BE2C (cell line): Measurements from ENCODE around the gene ZC3HAV1.

- RRBS: under 1% methylated on average over 42 of the region's 65 CpGs
These were observed 1.1 kb downstream of the TRIM24 start for GRCh38 chr7:138460846-138461819.

DNA sequence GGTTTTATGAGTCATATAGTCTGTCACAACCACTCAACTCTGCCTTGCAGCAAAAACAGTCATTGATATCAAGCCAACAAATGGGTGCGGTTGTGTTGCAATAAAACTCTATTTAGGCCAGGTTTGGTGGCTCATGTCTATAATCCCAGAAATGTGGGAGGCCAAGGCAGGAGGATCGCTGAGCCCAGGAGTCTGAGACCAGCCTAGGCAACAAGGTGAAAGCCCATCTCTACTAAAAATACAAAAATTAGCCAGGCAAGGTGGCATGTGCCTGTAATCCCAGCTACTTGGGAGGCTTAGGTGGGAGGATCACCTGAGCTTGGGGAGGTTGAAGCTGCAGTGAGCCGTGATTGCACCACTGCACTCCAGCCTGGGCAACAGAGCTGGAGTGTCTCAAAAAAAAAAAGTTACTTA lies 66.8 kb upstream of the ATP6V0A4 start:
- RRBS: no CpG with 5 or more reads among the region's 3 CpGs

DNA sequence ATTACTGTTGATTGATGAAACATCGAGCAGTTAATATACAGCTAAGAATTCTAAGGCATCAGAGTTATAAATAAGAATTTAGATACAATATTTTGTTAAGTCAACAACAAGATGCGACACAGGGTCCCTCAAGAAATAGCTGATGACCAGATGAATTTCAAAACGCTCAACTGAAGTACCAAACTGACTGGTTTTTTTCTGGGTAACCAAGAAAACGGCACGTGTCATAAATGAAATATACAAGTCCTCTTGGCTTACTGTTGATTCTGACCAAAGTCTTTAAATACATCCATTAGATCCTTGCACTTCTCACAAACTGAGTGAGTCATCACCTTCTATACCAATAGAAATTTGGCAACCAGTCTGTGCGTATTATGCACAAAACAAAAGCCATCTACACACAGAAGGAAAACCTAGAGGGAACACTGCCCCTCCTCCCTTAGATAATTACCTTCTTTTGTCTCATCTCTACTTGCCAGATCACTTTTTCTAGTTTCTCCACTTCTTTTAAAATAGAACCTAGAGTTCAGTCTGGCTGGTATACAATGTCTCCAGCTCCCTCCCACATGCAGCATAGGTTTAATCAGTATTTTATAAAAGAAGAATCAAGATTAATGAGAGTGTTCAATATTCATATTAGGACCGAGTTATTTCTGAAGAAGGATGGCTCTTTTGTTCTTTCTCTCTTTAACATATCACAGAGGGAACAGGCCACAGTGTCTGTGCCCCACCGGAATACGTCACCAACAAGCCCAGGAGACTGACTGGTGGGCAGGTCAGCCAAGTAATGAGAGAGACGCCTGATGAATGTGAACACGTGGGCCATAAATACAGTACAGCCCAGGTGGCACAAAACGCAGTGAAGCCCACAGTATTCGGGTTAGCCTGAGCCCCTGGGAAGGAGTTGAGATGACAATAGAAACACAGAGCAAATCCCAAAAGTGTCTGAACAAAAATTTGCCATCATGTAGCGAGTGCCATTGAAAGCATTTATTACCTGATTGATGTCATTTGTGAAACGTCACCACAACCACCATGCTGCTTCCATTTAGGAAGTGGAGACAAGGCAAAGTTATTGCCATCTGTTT lies 91.4 kb downstream of the KIAA1549 start:
- RRBS: no CpG with 5 or more reads among the region's 15 CpGs

DNA sequence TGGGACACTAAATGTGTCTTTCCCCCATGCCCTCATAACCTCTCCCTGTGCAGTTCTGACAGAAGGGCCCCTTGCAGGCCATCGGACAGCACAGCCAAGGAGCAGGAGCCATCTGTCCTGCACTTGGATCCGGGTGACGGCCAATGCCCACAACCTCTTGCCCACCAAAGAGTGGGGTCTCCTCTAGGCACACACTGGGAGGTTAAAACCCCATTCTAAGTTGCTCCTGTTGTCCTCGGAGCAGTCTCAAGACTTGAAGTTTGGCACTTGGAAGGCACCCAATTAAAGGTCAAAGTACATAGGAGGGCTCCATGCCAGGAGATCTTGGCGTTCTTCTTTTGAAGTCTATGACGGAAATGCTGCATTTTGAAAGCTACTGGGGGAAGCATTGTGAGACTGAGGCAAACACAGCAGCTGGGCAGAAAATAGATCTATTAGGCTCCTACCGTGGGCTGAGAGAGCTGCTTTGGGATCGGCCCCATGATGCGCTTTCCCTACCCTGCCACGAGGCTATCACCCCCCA lies 20.2 kb downstream of the KIAA1549 start:
- RRBS: no CpG with 5 or more reads among the region's 10 CpGs

DNA sequence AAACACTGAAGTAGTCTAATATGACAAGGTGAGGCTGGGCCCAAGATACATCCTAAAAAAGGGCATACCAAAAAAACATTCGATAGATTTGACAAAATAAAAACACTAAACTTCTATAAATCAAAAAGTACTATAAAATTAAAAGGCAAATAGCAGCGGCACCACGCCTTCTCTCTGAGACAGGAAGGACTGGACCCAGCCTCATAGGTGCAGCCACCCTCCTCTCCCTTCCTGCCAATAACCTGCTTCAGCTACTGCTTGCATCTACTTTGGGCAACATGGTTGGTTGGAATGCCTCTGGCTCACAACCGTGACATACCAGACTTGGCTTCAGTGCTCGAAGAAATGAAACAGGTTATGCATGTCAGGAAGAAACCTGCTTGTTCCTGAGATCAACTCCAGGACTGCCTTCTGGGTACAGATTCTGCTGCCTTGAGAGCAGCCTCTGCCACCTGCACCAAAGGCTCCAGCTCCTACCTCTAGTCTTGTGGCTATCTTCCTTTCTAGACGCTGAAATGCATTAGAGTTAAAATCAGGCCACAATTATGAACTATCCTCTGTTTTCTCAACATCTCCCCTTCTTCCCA lies 2.1 kb downstream of the ZC3HAV1L start:
- RRBS: no CpG with 5 or more reads among the region's 6 CpGs

DNA sequence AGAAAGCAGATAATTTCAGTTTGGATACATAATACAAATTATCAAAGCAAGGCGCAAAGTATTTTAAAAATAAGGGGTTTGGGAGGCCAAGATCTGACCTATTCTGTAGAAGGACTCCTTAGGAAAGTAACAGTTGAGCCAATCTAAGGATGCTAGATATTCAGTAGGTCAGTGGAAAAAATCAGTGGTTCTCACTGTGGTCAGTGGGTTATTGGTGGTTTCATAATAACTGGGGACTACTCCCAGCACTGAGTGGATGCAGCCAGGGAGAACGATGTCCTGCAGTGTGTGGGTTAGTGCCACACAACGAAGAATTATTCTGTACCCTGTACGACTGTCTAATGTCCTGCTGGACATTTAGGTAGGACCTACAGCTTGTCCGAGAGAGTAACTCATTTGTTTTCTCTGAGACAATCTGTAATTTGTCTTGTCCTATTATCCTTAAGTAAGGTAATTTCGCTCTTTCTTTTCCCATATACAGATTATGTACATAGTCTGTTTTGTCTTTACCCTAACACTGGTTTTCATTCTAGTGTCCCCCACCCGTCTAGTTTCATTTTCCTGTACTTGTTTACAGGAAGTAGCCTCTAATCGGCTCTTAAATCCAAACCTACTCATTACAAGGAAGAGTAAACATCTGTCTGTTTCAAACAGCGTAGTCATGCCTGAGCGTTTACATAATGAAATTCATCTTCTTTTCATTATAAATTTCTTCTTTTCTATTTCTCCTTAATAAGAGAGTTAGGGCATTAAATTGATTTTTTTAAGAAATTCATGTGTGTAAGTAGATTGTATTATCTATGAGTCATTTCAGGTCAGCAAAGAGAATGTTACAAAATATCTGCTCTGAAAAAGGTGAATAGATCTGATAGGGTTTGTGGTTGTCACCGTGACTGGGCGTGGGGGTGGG lies 8.1 kb upstream of the ZC3HAV1L start:
- RRBS: no CpG with 5 or more reads among the region's 12 CpGs

DNA sequence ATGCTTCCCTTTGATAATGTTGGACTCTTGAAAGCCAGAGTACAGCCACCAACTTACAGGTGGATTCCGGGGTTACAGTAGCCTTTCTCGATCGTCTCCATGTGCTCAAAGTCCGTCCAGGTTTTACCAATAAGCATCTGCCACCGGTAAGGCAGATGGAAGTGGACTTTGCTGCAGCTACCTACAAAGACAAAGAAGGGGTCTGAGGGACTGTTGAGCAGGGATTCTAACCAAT lies 33.4 kb downstream of the ZC3HAV1 start:
- RRBS: 75% methylated on average over 5 of the region's 5 CpGs

- RRBS: no CpG with 5 or more reads among the region's 19 CpGs
These were observed 15.8 kb downstream of the ZC3HAV1 start for GRCh38 chr7:139093333-139094476.

DNA sequence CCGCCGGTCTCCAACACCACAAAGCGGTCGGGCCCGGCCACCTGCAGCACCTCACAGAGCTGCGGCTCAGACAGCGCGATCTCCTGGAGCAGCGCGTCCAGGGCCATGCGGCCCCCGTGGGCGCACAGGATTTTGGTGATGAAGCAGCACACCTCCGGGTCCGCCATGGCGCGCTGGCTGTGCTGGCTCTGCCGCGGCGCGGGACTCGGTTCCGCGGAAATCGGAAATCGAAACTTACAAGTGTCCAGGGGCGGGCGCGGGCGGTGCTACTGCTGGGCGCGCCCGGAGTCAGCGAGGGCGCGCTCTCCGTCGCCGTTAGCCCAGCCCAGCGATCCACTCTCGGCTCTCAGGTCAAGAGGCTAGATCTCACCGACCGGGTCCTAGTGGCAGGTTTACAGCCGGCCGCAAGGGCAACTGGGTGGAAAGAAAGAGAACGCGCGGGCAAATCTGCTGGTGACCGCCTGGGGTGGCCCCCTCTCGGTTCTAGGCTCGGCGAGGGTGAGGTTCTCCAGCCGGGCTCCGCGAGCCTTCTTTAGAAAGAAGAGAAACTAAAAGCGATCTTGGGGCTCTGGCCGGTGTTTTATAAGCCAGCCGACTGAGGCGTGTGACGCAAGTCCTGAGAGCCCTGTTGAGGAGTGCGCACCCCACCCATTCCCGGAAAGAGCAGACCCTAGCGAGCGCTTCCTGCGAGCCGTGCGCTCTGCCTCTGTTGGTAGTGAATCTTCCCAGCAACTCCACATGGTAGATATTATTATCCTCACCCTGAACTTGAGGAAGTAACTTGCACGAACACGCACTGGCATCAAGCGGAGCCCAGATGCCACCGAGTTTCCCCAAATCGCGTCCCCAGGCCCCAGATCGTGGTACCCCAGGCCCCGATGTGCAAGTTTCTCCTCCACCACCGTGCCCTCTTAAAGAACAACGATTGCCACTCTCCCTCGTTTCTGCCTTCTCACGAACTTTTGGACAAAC lies at the start of gene ZC3HAV1:
Gene ZC3HAV1 (minus strand): TSS at position 556 of the 972 bp plus-strand sequence.
- RRBS: 2% methylated on average over 19 of the region's 79 CpGs

DNA sequence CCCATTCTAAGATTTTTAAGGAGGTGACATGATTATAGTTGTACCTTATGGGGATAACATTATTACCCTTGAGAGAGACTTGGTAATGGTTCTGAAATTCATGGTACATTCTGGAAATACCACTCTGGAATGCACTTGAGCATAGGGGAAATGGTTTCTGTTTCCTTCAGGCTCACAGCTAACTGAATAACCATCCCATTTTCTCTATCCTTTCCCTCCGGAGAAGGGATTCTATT lies 1.5 kb downstream of the FMC1 start:
- RRBS: no CpG with 5 or more reads among the region's 1 CpG

GRCh38 chr7:139375385-139376288 lies 15.9 kb downstream of the LUC7L2 start:
- RRBS: no CpG with 5 or more reads among the region's 11 CpGs

DNA sequence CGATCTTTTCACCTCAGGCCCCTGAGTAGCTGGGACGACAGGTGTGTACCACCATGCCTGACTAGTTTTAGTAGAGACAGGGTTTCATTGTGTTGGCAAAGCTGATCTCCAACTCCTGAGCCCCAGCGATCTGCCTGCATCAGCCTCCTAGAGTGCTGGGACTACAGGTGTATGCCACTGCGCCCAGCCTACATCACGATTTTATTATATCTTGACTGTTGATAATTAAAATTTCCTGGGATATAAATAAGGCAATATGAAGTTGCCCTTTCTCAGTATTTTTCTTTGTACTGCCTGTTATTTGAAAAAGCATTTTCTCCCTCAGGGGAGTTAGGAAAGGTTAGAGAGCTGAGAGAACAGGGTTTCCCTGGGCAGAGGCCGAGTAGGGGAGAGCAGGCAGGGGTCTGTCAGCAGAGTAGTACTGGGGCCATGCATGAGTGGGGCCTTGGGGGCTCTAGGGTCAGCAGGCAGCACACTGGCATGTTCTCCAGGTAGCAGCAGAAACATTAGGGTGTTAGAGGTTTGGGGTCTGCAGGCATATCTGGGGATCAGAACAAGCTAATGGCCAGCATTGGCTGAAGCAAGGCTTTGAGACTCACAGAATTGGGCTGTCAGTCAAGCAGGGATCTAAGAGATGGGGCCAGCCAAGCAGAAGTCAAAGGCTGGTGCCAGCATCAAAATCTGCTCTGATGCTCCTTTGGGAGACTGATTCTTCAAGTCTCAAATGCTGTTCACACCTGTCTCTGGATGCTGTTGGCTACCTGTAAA lies 56.5 kb downstream of the KLRG2 start:
- RRBS: no CpG with 5 or more reads among the region's 6 CpGs

GRCh38 chr7:139626388-139627227 lies 103.1 kb downstream of the CLEC2L start:
- RRBS: no CpG with 5 or more reads among the region's 12 CpGs

GRCh38 chr7:139635181-139636506 lies 112.2 kb downstream of the CLEC2L start:
- RRBS: 87% methylated on average over 3 of the region's 35 CpGs

DNA sequence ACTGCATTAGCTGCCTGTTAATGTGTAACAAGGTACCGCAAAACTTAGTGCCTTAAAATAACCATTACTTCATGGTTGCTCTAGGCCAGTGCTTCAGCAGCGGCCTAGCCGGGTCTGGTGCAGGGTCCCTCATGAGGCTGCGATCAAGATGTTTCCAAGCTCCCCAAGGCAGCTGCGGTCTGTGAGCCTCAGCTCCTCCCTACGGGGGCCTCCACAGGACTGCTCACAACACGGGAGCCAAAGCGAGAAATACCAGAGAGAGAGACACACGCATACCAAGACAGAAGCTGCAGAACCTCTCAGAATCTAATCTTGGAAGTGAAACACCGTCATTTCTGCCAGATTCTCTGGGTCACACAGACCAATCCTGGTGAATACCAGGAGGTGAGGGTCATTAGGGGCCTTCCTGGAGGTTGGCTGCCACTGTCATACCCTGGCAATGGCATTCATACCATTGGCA lies 94.5 kb downstream of the HIPK2 start:
- RRBS: no CpG with 5 or more reads among the region's 10 CpGs

GRCh38 chr7:139704015-139704731 lies 73.6 kb downstream of the HIPK2 start:
- RRBS: no CpG with 5 or more reads among the region's 3 CpGs

DNA sequence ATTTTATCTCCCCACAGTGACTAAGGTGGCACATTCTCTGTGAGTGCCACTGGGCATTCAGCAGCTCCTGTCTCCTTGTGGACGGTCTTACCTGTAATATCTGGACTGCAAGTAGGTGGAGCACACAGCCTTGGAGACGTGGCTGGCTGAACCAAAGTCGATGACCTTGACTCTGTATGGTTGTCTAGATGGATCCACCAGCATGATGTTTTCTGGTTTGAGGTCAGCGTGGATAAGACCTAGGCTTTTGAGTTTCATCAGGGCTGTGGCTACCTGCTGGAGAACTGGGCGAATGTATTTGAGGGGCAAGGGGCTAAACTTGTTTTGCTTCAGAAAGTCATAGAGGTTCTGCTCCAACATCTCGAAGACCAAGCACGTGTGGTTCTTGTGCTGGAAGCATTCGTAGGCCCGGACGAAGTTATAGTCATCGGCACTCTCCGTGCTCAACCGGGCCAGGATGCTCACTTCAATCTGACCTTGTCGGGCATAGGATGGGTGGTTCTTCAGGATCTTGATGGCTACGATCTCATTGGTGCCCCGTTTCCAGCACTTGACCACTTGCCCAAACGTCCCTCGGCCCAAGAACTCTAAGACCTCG lies 61.9 kb downstream of the HIPK2 start:
- RRBS: 88% methylated on average over 3 of the region's 19 CpGs

DNA sequence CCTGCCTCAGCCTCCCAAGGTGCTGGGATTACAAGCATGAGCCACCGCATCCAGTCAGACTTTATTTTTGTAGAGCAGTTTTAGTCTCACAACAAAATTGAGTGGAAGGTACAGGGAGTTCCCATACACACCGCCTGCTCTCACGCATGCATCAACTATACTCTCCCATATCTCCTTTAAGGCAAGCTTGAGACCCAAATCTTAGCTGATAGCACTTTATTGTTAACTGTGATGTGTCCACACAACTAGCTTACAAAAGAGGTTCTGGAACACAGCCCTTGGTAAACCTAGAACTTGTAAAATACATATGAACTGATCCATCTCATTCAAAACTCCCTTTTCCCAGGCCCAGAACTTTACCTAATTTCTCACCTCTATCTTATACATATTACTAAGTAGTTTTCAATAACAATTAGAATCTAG lies 21.1 kb downstream of the HIPK2 start:
- RRBS: no CpG with 5 or more reads among the region's 3 CpGs

- RRBS: 2% methylated on average over 4 of the region's 9 CpGs
These were observed 1.4 kb downstream of the HIPK2 start for GRCh38 chr7:139776417-139776733.

DNA sequence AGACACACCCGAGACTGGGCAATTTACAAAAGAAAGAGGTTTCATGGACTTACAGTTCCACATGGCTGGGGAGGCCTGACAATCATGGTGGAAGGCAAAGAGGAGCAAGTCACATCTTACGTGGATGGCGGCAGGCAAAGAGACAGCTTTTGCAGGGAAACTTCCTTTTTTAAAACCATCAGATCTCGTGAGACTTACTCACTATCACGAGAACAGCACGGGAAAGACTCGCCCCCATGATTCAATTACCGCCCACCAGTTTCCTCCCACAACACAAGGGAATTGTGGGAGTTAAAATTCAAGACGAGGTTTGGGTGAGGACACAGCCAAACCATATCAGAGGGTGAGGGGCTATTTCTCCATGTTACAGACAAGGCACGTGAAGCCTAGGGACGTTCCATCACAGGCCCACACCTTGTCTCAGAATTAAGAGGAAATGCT lies 85.5 kb downstream of the PARP12 start:
- RRBS: no CpG with 5 or more reads among the region's 11 CpGs